AG09319 (cell line): Measurements from ENCODE around the gene SOHLH1.

DNA sequence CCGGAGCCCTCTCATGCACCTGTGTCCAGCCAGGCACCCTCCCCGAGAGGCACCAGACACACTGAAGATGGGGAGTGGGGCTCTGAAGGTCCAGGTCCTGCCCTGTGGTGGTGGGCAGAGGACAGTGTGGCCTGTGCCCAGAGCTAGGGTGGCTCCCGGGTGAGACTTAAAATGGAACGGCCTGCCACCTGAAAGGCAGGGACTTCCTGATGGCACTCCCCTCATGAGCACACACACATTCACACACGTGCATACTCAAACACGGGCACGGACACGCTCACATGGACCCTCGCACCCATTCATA lies 114.8 kb downstream of the RXRA start:
- RRBS: no CpG with 5 or more reads among the region's 9 CpGs

DNA sequence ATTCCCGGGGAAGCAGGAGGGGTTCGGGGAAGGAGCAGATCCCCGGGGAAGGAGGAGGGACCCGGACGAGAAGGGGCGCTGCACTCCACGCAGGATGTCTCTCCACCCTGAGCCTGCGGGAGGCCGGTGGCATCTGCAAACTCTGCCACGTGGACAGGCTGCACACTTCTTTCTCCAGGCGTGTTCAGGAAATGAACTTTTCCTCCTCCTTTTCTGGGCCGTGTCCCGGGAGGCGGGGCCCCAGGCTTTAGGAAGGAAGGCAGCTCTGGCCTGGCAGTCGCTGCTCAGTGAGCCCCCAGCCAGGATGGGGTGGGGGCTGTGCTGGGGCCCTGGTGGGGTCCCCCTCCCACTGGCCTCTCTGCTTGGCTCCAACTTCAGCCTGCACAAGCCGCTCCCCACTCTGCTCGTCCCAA lies 149.1 kb downstream of the RXRA start:
- RRBS: 6% methylated on average over 6 of the region's 17 CpGs

DNA sequence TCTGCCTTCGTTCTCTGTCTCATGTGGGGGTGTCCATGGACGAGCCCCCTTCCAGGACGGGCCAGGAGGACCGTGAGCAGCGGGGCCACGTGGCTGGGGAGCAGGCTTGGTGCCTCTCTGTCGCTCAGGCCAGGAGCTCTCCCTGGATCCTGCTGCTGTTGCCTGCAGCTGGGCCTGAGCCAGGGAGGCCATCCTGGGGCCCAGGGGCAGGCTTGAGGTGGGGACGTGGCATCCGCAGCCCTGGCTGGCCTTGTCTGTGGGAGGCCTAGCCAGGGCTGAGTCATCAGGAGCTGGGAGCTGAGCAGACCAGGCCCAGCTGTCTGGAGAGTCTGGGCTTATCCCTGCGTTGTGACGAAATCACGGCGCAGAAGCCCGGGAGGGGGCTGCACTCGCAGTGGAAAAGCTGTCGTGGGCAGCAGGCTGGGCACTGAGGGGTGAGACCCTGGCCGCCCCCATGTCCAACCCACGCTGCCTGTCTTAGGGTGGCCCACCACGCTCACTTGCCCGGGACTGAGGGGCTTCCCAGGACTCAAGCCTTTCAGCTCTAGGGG lies 138.8 kb upstream of the COL5A1 start:
- RRBS: no CpG with 5 or more reads among the region's 20 CpGs

GRCh38 chr9:134644320-134644858 lies 2.8 kb downstream of the COL5A1 start:
- RRBS: no CpG with 5 or more reads among the region's 21 CpGs

DNA sequence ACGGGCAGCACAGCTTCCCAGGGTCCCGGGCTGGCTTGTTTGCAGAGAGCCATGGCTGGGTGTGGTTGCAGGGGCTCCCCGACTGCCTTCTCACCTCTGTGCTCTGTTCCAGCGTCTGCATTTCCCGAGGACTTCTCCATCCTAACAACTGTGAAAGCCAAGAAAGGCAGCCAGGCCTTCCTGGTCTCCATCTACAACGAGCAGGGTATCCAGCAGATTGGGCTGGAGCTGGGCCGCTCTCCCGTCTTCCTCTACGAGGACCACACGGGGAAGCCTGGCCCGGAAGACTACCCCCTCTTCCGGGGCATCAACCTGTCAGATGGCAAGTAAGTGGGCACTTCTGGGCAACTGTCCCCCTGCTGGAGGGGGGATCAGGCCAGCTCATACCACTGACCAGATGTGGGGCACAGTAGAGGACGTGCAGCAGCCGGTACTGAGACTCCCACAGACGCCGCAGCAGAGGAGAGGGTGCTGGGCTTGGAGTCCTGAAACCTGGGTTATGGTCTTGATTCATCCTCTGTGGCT lies 58.3 kb downstream of the COL5A1 start:
- RRBS: no CpG with 5 or more reads among the region's 16 CpGs

- RRBS: no CpG with 5 or more reads among the region's 29 CpGs
These were observed 46.8 kb downstream of the OLFM1 start for GRCh38 chr9:135134074-135134793.

- RRBS: no CpG with 5 or more reads among the region's 57 CpGs
These were observed 8.0 kb downstream of the PPP1R26 start for GRCh38 chr9:135487281-135488239.

GRCh38 chr9:135699333-135699820 lies at the start of gene SOHLH1:
Gene SOHLH1, minus strand, starts transcription at chr9:135699481.
- RRBS: no CpG with 5 or more reads among the region's 33 CpGs

DNA sequence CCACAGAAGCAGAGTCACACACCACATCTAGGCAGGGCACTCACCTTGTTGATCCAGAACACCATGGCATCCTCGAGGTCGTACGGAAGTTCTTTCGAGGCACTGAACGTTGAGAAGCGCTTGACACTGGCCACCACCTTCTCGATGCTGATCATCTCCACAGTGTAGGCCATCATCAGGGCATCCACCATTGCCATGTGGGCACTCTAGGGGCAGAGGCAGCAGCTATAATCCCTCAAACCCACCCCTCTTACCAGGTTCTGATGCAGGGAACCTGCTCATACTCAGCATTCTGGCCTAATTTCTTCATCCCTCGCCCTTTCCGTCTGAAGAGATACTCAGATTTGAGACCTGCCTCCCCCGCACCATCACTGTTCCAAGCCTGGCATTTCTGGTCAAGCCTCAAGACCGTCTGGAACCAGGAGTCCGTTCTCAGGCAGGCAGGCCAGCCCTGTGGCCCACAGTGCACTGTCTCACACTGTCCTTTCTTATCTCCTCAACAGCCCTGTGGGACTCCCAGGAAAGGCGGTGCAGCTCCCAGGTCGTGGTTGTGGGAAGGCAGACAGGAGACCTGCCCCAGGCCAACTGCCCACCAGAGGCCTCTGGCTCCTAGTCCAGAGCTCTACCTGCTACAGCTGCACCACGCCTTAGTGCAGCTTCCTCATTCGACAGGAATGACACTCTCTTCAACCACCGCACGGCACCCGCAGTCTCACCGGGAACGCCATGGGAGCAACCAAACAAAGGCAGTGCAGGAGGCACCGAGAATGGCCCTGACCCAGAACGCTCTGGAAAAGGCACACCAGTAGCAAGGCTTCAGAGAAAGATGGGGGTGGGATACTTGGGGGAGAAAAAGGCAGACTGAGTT lies 25.5 kb downstream of the CAMSAP1 start:
- RRBS: no CpG with 5 or more reads among the region's 23 CpGs

- RRBS: no CpG with 5 or more reads among the region's 16 CpGs
These were observed 1.4 kb upstream of the CAMSAP1 start for GRCh38 chr9:135908652-135909328.

- RRBS: no CpG with 5 or more reads among the region's 17 CpGs
These were observed 6.4 kb downstream of the UBAC1 start for GRCh38 chr9:135954475-135955522.

DNA sequence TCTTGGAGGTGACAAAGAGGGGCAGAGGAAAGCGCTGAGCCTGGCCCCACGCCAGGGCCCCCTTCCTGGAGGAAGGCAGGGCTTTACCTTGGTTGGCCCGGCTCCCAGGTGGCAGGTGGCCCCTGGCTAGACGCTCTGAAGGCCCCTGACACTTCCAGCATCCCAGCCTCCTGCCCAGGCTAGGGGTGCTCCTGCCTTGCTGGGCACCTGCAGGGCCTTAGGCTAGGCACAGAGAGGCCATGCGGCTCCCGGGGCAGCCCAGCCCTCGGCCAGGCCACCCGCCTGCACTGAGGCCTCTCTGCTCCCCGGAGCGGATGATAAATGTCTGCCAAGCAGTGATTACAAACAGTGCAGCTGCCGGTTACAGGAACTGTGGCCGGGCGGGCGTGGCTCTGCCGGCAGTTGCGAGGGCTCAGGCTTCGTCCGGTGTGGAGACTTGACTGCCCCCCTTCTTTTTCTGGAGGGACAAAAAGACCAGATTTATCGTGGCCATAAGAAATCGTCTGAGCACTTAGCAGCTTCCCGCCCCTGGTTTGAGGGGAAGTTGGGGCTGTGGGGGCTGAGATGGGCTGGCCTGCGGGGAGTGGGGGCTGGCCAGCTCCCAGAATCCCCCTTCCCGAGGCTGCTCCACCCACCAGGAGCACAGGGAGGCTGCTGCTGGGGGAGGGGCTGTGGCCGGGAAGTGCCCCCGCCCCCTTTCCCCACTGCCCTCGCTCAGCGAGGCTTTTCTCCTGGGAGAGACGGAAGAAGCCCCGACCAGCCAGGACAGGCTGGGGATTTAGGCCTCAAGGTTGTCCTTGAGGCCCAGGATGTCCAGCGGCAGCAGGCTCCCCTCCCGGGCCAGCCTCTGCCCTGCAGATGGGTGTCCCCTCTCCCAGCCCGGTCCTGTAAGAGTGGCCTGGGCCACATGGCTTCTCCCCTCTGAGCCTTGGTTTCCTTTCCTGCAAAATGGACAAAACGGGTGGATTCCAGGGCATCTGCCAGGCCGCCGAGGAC lies 31.6 kb upstream of the UBAC1 start:
- RRBS: 7% methylated on average over 8 of the region's 35 CpGs

- RRBS: 1% methylated on average over 44 of the region's 94 CpGs
These were observed 485 bp downstream of the TMEM250 start for GRCh38 chr9:136118036-136118743.

DNA sequence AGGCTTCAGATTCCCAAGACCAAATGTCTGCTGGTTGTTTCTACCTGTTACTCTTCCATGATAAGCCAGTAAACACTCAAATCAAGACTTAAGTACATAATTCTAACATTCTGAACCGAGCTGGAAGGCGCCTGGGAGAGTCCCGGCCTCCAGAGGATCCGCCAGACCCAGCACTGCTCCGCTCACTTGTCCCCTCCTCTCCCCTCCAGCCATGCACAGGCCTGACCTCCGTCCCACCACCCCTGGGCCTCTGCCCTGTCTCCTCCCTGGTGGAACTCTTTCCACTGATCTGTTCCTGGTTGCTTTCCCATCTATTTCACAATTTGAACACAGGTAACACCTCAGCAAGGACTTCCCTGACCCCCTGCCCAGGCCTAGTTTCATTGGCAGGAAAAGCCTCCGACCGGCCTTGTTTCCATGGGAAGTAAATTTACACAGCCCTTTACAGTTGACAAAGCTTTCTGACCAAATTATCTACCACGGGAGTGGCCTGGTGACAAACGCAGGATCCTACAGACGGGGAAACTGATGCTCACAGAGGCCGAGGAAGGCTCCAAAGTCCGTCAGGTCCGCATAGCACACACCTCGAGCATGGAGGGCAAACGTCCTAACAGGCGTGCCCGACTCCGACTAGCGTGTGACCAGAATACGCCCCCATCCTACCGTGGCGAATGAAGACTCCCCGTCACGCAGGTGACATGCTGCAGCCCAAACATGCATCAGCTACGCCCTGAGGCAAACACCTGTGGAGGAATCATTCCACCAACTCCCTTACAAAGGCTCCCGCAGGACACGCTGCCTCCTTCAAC lies 14.8 kb downstream of the QSOX2 start:
- RRBS: no CpG with 5 or more reads among the region's 28 CpGs

DNA sequence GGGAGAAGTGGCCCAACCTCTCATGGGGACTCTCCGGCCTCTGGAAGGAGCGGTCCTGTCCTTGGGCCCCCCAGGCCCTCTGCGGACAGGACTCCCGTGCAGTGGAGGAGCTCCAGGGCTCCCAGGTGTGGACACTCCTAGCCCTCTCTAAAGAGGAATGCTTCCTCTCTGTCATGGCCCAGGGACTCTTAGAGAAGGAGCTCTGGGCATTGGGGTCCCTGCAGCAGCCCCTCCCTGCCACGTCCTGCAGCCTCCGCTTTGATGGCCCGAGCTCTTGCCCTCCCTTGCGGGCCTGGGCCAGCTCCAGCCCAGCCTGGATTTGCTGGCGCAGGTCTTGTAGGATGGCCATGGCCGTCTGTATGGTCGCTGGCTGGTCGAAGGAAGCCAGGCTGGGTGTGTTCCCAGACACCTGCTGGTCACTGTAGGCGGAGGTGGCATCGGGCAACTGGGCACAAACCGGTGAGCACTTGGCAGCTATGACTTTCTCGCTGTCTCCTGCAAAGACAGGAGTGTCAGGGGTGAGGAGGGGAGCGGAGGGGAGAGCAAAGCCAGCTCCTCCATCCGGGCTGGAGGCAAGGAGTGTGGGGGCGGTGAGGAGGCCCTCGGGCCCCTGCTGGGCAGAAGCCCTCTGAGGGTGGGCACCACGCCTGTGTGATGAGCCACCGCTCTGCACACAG lies 12.6 kb downstream of the CCDC187 start:
- RRBS: no CpG with 5 or more reads among the region's 22 CpGs

DNA sequence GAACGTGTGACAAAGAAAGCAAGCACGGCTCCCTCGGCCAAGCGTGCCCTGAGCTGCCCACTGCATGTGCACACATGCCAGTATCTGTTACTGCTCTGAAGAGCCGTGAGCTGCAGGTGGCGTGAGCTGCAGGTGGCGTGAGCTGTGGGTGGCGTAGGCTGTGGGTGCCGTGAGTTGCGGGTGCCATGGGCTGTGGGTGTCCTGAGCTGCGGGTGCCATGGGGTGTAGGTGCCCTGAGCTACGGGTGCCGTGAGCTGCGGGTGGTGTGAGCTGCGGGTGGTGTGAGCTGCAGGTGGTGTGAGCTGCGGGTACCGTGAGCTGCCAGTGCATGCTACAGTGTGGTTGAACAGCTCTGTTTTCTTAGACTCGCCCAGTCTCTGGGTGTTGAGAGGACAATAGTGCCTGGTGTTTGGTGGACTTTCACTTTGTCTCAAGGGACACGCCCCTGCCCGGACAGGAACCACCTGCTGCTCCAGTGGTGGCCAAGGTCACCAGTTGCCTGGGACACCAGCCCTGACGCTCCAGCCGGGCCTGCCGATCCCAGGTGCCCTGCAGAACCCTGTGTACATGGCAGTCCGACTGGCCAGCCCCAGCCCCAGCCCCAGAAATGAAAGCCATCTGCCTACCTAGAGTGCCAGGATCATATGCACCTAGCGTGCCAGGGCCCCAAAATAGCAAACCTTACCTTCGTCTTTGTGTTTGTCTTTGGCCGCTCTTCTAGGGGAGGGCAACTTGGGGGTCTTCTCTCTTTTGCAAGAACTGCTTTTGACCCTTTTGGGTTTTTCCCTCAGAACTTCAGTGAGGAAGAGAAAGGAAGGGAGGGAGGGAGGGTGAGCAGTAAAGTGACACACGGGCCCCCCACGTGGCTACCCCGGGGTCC lies 6.6 kb downstream of the CCDC187 start:
- RRBS: no CpG with 5 or more reads among the region's 30 CpGs

DNA sequence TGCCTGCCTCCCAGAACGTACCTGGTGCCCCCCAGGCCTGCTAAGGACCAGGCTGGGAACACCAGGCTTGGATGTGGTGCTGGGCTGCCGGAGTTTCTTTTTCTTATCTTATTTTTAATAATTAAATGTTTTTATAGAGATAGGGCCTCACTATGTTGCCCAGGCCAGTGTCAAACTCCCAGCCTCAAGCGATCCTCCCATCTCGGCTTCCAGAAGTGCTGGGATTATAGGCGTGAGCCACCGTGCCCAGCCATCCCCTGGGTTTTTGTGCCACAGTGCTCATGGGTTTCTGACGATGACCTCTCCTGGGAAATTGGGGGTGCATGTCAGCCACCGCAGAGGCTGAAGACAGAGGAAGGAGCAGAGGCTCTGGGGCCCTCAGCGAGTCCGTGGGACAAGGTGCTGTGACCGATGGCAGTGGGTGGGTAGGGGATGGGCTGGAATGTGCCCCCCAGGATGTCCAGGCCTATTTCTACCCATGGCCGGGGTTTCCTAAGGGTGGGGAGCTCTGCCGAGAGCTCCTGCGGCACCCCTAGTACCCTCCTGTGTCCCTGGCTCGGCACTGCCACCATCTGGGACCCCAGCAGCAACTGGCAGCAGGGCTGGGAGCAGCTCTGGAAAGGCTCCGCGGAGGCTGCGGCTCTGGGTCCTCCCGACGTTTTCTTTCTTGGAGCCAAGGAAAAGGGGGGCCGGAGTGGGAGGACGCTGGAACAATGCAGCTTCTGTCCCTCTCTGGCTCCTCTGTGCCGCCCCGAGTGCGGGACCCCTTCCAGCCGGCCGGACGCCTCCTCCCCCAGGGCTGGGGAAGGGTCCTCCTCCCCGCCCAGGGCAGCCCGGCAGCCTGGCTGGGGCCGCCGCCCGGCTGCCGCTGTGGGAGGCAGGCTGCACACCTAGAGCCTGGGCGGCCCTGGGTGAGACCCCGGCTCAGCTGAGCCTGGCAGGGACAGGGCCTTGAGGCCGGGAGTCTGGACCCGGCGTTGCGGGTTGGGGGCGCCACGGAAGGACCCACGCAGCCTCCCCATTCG lies 14.7 kb downstream of the GPSM1 start:
- RRBS: 26% methylated on average over 15 of the region's 44 CpGs

- RRBS: no CpG with 5 or more reads among the region's 41 CpGs
These were observed 15.7 kb downstream of the GPSM1 start for GRCh38 chr9:136342724-136343679.

- RRBS: under 1% methylated on average over 16 of the region's 39 CpGs
These were observed 556 bp downstream of the DNLZ start for GRCh38 chr9:136362837-136363538.

DNA sequence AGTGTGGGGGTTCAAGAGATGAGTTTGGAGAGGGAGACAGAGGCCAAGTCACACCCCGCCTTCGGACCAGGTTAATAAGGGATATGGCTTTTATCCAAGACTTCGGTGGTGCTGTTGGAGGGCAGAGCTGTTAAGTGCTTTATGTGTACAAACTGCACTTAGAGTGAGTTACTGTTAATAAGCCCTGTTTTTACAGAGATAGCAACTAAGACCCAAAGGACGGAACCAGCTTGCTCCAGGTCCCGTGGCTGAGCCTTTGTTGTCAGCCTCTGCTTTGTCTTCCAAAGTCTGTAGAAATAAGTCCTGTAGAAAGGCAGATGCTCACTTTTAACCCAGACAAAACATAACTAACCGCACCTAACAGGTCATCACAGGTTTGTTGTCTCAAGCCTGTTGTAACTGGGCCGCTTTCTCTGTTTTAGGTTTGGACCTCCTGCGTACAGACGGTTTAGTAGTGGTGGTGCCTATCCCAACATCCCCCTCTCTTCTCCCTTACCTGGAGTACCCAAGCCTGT lies 1.2 kb downstream of the PMPCA start:
- RRBS: no CpG with 5 or more reads among the region's 9 CpGs